MCF 10A (cell line): Measurements from ENCODE around the gene TECTB.

- PRO-cap, result no peak
- RRBS, result no CpG with 5 or more reads among the region's 1 CpG
These were observed 875.6 kb downstream of the SORCS3 start for GRCh38 chr10:105516692-105517152.

- PRO-cap, result no peak
- RRBS, result no CpG with 5 or more reads among the region's 2 CpGs
These were observed 525.0 kb upstream of the SORCS1 start for GRCh38 chr10:107689496-107689830.

GRCh38 chr10:108894634-108895219 is 1028.6 kb downstream of the XPNPEP1 start:
- PRO-cap, result no peak
- RRBS, result no CpG with 5 or more reads among the region's 4 CpGs

DNA sequence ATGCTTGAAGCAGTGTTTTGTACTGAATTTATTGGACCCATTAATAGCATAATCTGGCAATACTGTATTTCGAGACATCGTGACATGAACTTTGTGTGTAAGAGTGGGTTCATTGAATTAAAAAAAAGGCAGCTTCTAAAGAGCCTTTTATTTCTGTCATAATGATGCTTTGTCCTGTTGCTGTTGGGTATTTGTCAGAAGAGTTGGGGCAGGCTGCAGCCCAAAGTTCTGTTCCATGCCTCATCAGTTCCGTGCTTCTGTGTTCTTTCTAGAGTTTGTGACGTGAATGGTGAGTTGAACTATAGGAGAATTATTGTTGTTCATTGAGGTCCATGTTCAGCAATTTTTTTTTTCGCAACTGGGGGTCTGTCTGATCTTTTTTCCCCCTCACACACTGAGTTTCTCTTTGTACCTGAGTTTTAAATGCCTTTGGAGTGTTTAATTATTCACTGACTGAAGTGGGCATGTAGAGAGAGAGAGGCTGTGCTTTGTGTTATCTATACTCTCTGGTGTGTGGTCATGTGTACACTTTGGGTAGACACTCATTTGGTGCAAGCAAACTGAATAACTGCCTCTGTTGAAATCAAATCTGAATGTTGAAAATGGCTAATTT is 69.7 kb downstream of the ADD3 start:
- PRO-cap, result no peak
- RRBS, result no CpG with 5 or more reads among the region's 5 CpGs

GRCh38 chr10:110168487-110169158 is 38.8 kb upstream of the MXI1 start:
- PRO-cap, result no peak
- RRBS, result no CpG with 5 or more reads among the region's 11 CpGs

DNA sequence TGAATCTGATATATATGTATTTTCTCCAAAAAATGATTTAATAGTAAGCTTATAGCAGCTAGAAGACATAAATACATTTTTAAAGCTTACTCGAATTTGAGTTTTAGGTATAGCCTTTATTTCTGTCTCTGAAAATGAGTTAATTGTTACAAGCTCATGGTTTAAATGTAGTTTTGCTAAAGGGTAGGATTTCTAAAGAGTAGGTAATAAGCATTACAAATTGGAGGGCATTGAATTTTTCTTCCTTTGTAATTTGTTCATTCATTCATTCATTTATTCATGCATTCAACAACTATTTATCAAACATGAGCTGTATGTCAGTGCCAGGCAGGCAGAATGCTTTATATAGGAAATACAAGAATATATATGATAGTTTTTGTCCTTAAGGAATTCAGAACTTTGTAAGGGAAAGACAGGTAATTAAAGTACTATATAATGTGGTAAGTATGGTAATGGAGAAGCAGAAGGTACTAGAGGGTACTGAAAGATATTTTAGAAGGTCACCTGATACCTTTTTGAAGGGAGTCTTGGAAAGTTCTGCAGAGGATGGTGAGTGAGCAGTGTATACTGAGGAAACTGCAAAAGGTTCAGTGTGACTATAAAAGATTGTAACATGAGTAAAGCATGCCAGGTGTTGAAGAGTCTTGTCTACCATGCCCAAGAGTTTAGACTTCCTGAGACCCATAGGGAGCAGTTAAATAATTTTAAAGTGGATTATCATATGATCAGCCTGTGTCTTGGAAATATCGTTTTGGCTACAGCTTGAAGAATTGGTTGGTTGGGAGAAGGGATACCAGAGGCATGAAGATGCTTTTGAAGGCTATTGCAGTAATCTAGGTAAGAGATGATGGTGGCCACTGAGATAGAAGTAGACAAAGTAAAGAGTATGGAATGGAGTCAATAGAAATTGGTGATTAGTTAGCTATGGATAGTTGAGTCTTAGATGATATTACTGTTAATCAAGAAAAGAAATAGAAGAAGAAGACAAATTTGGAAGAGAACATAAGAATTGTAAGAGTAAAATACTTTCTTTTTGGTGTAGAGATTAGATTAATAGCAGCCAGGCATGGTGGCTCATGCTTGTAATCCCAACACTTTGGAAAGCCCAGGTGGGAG is 37.9 kb downstream of the MXI1 start:
- PRO-cap, result no peak
- RRBS, result no CpG with 5 or more reads among the region's 2 CpGs

- PRO-cap, result no peak
- RRBS, result no CpG with 5 or more reads among the region's 22 CpGs
These were observed 59.1 kb upstream of the SMNDC1 start for GRCh38 chr10:110363643-110364421.

GRCh38 chr10:110491255-110491597 is 6.5 kb upstream of the DUSP5 start:
- PRO-cap, result no peak
- RRBS, result no CpG with 5 or more reads among the region's 2 CpGs

DNA sequence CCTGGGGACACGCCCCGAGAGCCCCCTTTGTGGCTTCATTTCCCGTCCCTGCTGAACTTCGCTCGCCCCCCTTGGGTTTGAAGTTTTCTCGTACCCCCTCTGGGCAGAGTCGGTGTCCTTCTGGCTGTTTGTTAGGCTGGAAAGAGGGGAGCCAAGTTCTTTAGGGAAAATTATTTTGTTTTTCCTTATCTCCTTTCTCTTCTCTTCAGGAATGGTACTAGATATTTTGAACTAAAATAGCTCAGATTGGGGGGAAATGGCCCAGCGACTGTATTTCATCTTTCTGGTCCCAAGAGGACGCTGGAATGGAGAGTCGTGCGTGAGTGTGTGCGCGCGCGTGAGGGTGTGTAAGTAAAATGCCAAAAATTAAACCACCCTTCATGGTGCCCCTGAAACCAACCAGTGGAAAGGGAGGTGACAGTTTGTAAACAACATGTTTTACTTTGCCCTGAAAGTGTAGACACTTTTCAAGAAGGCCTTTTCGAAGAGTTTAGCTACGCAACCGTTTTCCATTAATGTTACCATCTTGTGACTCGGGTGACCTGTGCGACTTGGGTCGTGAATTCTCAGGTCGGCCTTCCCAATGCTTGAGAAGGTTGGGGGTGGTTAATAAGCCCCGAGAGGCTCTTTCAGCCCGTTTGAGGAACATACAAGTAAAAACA is 677 bp downstream of the RBM20 start:
- PRO-cap, result no peak
- RRBS, result no CpG with 5 or more reads among the region's 24 CpGs

- PRO-cap, result no peak
- RRBS, result no CpG with 5 or more reads among the region's 7 CpGs
These were observed 81.7 kb downstream of the RBM20 start for GRCh38 chr10:110725817-110726314.

DNA sequence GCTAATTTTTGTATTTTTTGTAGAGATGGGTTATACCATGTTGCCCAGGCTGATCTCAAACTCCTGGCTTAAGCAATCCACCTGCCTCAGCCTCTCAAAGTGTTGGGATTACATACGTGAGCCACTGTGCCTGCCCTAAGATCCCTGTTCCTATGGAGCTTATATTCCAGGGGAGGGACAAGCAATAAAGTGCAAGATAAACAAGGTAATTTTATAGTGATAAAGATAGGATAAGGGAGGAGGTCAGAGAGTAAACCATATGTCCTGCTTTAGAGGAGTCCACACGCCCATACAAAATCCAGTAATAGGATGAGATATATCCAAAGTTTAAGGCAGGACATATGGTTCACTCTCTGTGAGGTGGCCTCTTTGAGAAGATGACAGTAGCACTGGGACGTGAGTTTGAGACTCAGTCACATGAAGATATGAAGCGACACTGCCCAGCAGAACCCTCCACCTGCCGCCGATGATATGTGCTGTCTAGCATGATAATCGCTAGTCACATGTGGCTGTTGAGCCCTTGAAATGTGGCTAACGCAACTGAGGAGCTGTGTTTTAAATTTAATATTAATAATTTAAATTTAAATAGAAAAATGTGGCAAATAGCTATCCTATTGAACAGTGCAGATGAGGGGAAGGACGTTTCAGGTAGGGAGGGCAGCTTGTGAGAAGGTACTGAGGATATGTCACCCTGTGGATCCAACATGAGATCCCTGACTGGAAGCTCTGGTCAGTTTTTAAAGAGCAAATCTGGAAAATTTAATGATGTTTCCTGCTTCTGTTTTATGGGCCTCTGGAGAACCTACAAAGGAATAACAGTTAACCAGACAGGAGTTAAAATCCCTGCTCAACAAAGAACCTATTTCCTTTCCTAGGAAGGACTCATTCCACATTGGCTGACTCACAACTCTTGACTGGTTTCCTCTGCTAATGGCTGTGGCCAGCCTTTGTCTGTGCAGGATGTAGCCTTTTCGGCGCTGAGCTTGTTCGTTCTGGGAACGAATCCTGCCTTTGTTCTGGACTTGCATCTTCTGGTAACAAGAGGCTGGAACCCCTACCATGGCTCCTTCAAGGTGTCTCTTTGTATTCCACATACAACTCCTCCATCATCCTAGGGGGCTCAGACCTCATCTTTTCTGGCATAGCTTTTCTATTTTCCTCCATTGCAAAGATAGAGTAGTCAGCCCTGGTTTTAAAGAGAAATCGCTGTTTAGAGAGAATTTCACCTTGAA is 113.1 kb upstream of the PDCD4 start:
- PRO-cap, result no peak
- RRBS, result no CpG with 5 or more reads among the region's 14 CpGs

DNA sequence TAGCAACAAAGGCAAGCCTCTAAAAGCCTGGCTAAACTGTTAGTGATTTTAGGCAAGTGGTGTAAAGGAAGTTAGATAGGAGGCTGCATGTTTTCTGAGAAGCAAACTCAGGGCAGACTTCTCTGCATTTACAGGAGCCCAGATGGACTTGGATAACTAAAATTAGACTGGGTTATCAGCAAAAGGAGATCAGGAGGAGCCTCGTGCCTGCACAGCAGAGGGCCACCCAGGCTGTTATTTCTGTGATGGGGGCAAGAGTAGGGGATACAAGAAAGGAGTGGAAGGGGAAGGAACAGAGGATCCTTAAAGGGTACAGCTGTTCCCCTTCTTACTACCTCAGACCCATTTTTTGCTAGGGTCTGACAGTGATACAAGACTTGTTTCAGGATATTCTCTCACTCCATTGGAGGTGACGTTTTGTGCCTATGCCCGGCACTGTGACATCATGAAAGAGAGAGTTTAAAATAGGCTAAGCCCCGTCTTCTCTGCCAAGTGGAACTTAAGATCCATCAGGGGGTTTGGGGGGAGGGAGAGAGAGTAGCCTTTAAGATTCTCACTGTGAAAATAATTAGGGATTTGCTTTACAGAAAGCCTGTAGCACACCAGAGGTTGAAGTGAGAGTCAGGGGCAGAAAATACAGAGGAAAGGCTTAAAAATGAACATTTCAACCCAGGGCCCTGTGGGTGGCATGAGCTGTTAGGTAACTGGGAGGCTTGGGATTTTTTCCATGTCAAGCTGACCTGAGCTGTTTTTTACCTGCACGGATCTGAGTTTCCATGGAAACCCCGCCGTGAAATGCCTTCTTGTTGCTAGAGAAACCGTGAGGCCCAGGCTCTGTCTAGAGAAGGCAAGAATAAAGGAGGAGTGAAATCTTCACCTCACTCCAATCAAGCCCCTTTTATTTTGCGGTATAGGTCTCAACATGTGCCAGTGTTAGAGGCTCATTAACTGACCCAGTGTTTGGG is 49.4 kb upstream of the PDCD4 start:
- PRO-cap, result no peak
- RRBS, result no CpG with 5 or more reads among the region's 9 CpGs

DNA sequence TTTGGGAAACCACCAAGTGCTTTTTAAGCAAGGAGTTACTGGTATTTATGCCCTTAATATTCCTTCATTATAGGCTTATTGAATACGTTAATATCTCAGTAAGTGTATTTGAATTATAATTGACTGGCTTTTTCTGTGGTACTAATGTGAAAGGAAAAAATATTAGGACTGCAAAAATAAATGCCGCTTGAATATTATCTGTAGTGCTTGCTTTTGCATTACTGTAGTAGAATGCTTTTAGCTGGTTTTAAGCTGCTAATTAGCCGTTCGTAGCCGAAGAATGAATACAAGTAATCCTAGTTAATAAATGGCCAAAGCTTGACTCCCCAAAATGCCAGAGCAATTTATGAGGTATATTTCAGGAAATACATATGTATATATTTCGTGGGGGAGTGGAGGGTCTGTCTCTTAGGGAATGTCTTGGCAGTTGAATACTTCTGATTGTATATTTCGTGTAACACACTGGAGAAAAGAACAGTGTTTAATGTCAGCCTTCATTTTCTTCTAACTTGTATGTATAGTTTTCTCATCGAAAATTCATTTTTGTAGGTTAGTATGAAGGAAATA is 1.4 kb downstream of the PDCD4 start:
- PRO-cap, result no peak
- RRBS, result no CpG with 5 or more reads among the region's 8 CpGs

DNA sequence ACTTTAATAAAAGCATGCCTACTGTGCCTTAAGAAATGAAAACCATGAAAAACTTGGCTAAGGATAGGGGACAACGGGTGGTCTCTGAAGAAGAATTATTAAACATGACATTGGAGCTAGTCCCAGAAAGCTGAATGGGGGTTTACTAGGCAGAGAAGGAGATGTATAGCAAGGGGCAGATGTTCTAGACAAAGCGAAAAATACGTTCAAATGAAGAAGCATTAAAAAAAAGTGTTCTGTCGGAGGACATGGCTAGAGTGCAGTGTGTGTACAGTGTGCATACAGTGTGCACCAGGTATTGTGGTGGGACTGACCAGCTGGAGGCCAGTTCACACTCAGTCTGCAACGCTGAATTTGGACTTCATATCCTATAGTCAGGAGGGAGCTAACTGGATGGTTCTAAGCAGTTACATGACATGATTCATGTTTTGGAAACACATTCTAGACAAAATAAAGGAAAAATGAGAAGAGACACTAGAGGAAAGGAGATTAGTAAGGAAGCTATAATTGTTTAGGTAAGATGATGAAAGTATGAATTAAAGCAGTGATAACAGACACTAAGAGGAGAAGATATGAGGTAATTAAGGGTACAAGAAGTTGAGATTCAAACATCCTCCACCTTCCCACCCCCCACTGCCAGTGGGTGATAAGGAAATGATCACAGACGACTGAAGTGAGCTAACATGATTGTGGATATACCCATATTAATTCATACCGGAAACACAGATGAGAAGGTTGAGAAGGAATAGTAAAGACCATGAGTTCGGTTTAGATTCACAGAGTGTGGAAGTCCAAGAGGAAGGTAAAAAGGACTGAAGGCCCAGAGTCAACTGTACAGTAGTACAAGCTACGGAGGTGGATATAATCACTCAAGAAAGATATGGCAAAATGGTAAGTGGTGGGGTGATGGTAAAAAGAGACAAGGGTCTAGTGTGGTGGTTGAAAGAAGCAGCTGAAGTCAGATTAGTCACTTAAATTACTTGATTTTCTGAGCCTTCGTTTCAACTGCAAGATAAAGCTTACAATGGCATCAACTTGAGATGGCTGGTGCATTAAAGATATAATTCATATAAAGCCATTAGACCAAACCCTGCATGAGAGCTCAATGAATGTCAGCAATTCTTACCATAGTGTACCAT is 8.6 kb downstream of the BBIP1 start:
- PRO-cap, result no peak
- RRBS, result no CpG with 5 or more reads among the region's 10 CpGs

DNA sequence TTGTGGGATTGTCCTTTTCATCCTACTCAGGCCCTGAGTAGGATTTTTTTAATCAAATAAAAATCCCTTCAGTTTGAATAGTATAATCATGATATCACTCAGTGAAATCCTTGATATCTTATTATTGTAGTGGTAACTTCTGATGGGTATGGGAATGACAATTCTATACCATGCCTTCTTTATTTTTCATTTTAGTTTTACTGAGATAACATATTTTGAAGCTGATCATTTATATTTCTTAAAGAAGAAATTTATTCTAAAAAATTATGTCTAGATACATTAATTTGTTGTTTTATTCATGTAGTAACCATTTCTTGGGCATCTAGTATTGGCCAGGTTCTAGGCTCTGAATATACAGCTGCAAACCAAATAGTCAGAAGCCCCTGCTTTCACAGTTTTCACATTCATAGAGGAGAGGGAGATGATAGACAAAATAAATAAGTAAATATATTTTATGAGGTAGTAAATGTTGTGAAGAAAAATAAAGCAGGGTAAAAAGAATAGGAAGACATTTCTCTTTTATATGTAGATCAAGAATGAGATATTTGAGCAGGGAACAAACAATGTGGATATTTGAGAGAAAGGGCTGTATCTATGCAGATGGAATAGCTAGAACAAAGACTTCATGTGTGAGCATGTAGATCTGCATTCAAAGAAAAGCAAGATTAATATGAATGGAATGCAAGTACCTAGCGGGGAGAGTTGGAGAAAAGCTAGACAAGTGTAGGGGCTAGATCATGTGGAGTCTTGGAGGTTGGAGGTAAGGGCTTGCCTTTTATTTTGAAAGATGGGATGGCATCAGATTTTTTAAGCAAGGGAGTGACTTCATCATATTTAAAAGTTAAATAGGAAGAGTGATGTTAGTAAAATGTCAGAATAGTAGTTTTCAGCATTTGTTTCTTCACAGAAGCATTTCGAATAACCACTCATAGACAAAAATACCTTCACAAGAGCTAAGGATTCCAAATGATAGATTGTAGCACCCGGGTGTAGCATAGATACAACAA is 26.9 kb downstream of the SHOC2 start:
- PRO-cap, result no peak
- RRBS, result no CpG with 5 or more reads among the region's 3 CpGs

GRCh38 chr10:110972616-110972970 is 53.2 kb downstream of the SHOC2 start:
- PRO-cap, result no peak
- RRBS, result no CpG with 5 or more reads among the region's 4 CpGs

GRCh38 chr10:111013197-111013805 is 63.5 kb upstream of the ADRA2A start:
- PRO-cap, result no peak
- RRBS, result no CpG with 5 or more reads among the region's 4 CpGs

- PRO-cap, result no peak
- RRBS, result no CpG with 5 or more reads among the region's 6 CpGs
These were observed at the start of gene TECTB for GRCh38 chr10:112283189-112283504. Gene TECTB (plus strand): TSS chr10:112283400.

DNA sequence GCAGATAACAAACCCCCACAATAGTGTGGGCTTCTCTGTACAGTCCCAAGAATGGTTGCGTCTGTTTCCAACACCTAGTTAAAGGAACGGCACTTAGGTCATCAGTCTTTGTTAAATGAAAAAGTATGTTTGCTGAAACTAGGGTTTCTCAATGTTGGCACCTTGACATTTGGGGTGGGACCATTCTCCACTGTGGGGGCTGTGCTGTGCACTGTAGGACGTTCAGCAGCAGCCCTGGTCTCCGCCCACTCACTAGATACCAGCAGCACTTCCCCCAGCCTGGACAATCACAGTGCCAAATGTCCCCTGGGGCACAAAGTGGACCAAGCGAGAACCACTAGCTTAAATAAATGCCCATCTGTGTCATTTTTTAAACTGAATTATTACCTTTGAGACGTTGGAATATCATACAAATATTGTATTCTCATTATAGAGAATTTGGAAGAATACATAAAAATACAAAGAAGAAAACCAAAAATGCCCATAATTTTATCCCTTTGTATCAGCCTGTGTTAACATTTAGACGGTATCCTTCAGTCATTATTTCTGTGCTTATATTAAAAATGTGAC is 13.9 kb downstream of the TECTB start:
- PRO-cap, result no peak
- RRBS, result no CpG with 5 or more reads among the region's 7 CpGs

DNA sequence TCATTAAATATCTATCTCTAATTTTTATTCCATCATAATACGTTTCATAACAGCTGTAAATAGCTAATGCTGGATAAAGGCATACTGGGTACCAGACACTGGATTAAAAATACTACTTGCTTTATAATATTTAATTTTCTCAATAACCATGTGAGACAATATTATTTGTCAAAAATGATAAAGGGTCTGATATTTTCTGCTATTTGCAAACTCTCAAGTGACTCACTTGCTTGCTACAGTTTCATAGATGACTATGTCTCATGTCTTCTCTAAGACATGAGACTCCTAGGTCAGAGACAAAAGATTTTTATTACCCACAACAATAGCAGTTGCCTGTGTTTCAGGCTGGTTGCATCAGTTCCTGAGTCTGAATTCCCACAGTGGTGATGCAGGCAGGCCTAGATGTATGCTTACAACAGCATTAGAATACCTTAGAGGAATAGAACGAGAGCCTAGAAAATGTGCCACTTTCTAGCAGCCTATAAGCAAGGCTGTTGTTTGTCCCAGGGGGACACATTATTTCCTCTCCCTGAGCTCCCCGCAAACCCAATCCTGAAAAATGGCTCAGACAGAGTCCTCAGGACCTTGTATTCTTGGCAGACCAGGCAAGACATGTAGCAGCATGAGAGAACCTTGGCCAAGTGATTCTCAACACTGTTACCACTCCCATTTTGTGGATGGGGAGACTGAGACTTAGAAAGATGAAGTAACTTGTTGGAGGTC is 13.9 kb downstream of the VTI1A start:
- PRO-cap, result unidirectional peak, plus-strand start at position 434 of the sequence
- RRBS, result no CpG with 5 or more reads among the region's 3 CpGs